Helper T cell (primary cell): ENCODE measurements around a stretch of chr5.

GRCh38 chr5:93620847-93622046 lies 38.2 kb downstream of the NR2F1 start:
- PRO-cap, 2 experiments, result peak in 2 of 2 experiments; most common plus-strand start chr5:93621144 (in 1); most common minus-strand start chr5:93621059 (in 1)

- PRO-cap, 2 experiments, result no peak in any of the 2 experiments
Observed at GRCh38 chr5:93754293-93754694, 12.9 kb upstream of the POU5F2 start.

- PRO-cap, 2 experiments, result no peak in any of the 2 experiments
Observed at GRCh38 chr5:94362409-94362843, 251.0 kb upstream of the FAM172A start.

- PRO-cap, 2 experiments, result no peak in any of the 2 experiments
Observed at GRCh38 chr5:94901440-94902071, 283.1 kb downstream of the SLF1 start.

DNA sequence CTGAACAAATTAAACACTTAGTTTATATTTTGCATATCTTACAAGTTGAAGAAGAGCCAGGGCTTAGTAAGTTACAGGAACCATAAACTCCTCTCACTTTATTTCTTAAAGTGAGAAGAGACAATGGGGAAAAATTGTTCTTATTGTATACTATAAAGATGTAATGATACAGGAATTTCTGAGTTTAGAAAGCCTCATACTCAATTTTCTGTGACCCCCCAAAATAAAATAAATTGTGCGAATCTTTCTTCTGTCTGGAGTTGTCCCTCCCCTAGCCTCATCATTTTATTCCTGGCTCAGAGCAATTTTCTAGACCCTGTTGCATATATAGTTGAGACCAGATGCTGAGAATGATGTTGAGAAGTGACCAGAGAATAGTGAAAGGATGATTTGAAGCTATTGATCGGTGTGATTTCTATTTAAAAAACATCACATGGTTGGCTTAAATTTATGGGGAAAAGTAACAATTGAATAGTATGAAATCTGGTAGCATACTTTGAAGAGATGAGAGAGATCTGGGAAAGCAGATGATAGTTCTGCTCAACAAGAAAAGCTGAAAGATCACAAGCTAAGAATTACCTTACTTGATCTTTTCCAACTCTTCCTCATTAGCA lies 313.0 kb downstream of the SLF1 start:
- PRO-cap, 2 experiments, result no peak in any of the 2 experiments

DNA sequence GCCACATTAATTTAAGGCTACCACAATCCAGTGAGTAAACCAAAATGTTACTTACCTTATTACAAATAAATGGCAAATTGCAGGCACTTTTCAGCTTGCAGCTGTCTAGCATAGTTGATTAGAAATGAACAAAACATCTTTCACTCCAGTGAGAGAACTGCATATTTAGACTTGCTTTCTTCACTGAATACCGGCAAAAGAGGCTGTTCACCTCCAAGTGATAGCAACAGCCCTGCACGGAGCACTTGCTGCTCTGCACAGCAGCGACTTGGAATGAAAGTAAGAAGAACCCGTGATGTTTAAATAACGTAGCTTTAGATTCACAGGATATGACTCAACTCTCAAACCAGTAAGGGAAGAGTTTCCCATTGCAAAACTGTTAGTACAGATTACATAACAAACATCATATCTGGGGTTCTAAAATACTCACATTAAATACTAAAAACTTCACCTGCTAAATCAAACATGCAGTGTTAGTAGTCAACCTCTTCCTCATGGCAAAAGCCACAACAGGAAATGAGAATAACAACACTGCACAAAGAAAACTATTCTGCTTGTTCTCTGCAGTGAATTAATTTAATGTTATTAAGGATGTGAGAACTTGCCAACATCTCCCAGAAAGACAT lies 203.4 kb downstream of the MCTP1 start:
- PRO-cap, 2 experiments, result peak in 2 of 2 experiments; most common minus-strand start position 275 of the sequence (in 2)

DNA sequence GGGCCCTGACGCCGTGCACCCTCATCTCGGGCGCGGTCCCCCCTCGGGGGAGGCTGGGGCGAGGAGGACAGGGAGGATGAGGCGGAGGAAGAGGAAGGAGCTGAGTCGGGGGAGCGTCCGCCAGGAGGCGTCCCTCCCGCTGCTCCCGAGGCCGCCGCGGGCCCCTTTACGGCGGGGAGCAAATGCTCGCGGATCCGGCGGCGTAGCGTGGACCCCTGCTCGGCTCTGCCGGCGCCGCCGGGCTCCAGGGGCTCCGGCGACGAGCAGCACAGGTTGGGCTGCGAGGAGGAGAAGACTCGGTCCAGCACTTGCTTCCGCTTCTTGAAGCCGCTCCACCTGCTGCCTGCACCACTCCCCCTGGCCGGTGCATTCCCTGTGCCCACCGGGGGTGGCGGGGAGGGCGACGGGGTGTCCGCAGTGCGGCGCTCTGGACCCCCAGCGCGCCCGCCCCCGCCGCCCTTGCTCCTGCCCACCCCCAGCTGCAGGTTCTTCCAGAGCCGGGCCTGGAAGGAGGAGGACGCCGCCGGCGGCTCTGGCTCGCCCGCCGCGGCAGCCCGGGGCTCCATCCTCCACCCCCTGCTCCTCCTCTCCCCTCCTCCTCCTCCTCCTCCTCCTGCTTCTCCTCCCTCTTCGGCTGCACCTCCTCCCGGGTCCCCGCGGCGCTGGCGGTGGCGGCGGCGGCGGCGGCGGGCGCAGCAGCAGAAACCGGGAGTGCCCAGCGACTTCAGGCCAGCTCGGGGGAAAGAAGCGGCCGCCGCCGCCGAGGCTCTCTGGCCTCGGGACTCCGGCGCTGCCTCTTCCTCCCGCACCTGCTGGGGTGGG lies 673 bp downstream of the MCTP1 start:
- PRO-cap, 2 experiments, result no peak in any of the 2 experiments

GRCh38 chr5:95620234-95621255 lies 658 bp downstream of the GPR150 start:
- PRO-cap, 2 experiments, result no peak in any of the 2 experiments

DNA sequence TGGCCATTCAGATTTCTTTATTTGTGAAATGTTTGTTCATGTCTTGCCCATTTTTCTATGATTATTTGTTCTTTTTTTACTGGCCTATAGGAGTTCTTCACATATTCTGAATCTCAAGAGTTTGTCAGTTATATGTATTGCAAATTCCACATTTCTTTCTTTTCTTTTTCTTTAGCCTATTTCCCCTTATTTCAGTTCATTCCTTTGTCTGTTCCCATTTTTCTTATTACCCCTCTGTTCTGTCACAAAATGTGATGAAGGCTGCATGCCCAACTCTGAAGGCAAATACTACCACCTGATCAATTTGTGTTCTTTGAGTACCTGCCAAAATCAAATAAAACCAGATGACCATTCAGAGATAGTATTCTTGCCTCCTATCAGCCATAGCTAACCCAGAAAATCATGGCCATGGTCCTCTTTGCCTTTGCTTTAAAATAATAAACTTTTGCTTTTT lies 3.2 kb downstream of the RFESD start:
- PRO-cap, 2 experiments, result no peak in any of the 2 experiments

GRCh38 chr5:95720168-95720554 lies 11.0 kb upstream of the RHOBTB3 start:
- PRO-cap, 2 experiments, result no peak in any of the 2 experiments

GRCh38 chr5:95783514-95784294 lies 38.8 kb downstream of the GLRX start:
- PRO-cap, 2 experiments, result no peak in any of the 2 experiments

DNA sequence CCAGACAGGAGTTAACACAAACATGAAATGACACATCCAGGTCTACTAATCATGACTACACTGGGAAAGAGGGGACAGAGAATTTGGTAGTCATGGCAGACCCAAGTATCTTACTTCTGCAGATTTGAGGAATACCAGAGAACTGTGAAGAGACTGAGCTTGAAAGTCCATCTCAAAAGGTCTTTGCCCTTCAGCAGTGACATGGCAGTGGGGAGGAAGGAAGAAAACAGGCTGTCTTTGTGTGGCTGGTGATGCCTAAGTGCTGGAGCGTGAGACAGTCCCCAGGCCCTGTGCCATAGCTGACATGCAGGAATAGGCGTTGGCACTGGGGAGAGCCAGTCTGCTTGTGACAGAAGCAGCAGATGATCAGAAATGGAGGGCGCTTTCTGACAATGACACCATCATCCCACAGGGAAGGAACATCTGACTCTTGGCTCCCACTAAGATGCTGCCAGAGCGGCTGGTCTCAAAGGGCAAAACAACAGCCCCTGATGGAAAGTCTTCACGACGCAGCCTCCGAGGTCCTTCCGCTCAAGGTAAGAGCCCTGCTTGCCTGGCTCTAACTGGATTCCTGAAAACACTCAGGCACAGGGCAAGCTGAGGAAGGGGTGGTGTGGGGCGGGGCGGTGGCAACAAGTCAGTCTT lies 15.5 kb upstream of the GLRX start:
- PRO-cap, 2 experiments, result no peak in any of the 2 experiments

DNA sequence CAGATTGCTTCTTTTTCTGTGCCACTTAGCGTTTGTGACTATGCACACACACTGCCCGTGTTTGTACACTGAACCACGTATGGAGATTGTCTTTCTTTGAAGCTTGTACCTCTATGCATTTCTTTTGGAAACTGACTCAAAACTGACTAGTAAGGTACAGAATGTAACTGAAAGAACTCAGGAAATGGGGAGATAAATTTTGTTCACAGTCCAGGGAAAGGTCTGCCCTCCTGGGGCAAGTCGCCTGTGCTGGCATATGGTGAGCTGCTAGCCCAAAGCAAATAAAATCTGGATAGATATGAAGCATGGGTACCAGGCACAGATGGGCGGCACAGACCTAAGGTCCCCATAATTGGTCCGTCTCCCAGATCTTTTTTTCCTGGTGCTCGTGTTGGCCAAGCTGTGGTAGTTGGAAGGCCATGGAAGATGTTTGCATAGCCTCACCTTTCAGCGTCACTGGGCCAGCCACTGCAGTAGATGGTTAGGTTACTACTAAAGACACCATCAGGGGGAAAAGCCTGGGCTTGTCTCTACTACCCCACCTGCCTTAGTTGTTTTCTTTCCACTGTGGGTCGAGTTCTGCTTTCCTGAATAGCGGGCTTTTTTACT lies 24.0 kb upstream of the GLRX start:
- PRO-cap, 2 experiments, result no peak in any of the 2 experiments

DNA sequence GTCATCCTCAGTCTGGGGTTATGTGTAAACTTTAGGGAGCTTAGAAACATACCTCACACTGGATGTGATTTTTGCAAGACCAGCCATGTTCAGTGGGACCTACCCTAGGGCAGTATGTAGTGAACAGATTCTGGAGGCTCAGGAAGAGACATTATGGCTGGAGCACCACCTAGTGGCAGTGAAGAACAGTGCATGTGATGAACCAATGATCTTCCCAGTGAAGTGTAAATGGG lies 24.4 kb upstream of the GLRX start:
- PRO-cap, 2 experiments, result no peak in any of the 2 experiments

GRCh38 chr5:95896618-95897311 lies 64.9 kb downstream of the ELL2 start:
- PRO-cap, 2 experiments, result no peak in any of the 2 experiments

DNA sequence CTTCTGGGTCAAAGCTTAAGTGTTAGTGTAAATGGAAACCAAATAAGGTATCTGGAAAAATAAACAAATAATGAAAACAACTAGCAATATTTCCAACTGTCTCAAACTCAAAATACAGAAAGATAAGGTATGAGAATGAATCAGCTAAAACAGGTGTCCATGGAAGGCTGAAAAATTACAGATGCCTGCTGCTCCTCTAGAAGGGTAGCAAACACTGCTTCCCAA lies 30.2 kb downstream of the ELL2 start:
- PRO-cap, 2 experiments, result no peak in any of the 2 experiments

DNA sequence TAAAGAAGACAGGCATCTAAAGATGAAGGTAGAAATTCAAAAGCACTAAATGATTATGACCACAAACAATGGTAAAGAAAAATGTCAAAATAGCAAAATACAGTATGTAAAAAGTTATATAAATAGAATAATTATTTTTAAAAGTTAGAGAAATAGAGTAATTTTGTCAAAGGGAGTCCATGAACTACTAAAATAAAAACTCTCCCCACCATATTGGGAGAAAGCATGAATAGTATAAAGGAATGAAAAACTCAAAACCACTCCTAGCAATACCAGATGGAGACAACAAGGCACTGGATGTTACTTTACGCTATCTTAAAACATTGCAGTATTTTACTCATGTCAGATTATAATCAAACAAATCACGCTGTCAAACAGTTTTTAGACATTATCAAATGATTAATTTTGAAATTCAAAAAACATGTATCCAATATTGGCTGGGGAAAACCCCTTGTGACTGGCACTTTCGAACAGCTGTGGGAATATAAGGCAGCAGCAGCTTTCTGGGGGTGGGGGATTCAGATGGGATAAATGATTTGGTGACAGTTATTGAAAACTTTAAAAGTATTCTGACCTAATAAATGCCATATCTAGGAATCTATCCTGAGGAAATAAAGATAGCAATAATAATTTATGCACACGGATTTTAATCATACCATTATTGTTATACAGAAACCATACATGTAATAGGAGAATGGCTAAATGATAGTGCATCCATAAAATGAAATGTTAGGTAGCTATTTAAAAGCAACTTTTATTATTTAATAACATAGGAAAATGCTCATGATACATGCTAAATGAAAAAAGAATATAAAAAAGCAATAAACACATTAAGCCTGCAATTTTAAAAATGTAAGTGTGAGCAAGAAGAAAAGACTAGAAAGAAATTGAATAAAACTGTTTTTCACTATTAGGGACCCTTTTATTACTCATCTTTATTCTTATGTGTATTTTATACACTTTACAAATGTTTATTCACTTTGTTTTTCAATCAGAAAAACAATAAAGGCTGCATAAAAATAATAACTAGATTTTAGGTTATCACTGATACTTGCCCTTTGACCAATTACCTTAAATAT lies 28.6 kb downstream of the ELL2 start:
- PRO-cap, 2 experiments, result no peak in any of the 2 experiments

GRCh38 chr5:95938845-95939522 lies 22.7 kb downstream of the ELL2 start:
- PRO-cap, 2 experiments, result no peak in any of the 2 experiments

- PRO-cap, 2 experiments, result no peak in any of the 2 experiments
Observed at GRCh38 chr5:96068082-96068845, 106.6 kb upstream of the ELL2 start.

GRCh38 chr5:96332494-96333695 lies 100.2 kb downstream of the PCSK1 start:
- PRO-cap, 2 experiments, result no peak in any of the 2 experiments